Skeletal muscle satellite cell (primary cell): ENCODE measurements around a stretch of chr15.

DNA sequence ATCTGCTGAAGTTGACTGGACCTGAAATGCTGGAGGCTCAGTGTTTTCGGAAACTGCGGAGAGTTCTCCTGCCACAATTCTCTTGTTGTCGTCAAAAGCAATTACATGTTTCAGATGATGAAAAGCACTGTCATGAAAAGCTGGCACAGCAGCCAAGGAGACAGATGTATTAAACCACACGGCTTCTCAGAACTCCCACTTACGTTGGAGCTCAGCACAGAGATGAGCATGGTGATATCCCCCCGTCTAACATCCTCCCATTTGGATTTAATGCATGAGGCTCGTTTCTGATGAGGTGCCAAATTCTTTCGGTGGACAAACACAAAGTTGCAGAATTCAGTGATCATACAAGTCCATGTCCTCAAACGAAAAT is 180.0 kb downstream of the RORA start:
- CAGE, long polyA plus RNA, result no peak

- CAGE, long polyA plus RNA, result no peak
Observed at GRCh38 chr15:61389438-61389722, 160.3 kb upstream of the RORA start.

DNA sequence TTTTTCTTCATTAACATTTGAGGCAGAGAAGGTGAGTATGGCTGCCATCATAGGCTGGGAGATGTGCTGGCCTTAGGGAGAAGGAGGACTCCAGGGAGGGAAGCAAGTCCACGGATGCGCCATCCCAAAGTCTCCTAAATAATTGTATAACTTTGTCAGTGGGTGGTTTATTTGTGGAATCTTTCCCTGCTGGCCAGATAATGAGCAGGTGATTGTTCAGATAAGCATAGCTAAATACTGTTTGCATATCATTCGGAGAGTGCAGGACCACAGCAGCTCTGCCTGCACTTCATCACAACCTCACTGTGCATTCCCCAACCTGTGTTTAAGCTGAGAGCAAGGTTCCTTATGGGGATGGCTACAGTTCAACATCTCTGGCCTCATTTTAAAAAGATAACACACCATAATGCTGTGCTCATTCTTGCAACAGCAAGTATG is 271.8 kb upstream of the RORA start:
- CAGE, long polyA plus RNA, result no peak

DNA sequence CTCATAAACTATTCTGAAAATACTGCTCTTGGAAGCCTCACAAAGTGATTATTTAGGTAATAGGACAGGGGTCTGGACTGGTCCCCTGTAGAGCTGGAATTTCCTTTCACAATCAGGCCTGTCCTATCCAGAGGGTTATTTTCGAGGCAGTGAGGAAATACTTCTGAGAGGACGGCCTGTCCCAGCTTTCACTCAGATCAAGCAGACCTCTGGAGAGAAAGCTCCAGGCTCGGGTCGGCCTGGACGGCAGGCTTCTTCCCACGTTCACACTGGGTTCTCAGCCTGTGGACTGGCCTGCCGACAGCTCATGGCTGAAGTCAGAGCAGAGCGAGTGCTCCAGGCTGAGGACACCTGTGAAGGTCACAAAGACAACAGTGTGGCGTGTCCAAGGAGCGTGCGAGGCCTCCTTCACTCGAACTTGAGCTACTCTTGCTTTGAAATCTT is 405.3 kb downstream of the VPS13C start:
- CAGE, long polyA plus RNA, result no peak

- CAGE, long polyA plus RNA, result no peak
Observed at GRCh38 chr15:62006937-62007692, 53.1 kb downstream of the VPS13C start.

- CAGE, long polyA plus RNA, result no peak
Observed at GRCh38 chr15:62059296-62059599, 999 bp downstream of the VPS13C start.

DNA sequence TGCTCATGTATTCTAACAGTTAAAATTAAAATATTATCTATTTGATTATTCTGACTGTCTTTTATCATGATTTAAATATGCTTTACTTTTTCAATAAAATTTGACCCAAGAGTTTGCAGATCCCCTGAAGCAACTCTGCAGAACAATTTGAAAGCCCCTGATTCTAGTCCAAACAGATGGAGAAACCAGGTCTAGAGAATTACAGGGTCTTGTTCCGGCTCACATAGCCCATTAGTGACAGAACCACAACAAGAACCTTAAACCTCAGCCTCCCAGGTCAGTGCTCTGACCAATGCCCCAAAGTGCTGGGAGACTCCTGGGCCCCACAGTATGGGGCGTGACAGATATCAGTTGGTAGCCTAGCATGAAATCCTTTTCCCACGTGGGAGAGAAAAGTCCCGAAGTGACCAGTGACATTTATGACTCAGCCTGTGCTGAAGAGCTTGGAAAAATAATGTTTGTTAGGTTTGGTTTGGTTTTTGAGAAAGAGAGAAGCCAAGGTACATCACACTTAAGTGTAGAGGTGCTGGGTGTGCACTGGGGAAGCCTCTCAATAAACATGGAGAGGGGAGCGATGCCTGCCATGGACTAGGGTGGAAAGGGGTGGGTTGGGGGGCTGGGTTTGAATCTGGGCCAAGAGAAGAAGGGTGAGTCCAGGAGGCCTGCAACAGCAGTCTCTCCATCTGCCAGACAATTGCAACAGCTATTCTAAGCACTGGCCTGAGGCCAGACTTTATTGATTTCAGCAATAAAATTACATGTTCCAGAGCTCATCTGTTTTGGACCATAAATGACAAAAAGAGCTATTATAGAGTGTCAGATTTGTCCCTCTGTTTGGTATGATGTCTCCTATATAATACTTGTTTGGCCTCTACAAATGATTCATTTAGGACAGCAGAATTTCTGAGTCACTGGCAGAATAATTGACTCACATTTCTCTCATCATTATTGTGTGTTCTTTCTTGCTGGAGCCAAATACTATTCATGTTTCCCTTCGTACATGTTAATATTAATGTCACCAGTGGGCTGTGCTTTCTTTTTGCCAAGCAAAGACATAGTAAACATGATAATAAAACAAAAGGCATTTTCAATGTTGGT is 43.4 kb downstream of the C2CD4A start:
- CAGE, long polyA plus RNA, result no peak

GRCh38 chr15:62391614-62392440 is 1.5 kb downstream of the TLN2 start:
- CAGE, long polyA plus RNA, result no peak

DNA sequence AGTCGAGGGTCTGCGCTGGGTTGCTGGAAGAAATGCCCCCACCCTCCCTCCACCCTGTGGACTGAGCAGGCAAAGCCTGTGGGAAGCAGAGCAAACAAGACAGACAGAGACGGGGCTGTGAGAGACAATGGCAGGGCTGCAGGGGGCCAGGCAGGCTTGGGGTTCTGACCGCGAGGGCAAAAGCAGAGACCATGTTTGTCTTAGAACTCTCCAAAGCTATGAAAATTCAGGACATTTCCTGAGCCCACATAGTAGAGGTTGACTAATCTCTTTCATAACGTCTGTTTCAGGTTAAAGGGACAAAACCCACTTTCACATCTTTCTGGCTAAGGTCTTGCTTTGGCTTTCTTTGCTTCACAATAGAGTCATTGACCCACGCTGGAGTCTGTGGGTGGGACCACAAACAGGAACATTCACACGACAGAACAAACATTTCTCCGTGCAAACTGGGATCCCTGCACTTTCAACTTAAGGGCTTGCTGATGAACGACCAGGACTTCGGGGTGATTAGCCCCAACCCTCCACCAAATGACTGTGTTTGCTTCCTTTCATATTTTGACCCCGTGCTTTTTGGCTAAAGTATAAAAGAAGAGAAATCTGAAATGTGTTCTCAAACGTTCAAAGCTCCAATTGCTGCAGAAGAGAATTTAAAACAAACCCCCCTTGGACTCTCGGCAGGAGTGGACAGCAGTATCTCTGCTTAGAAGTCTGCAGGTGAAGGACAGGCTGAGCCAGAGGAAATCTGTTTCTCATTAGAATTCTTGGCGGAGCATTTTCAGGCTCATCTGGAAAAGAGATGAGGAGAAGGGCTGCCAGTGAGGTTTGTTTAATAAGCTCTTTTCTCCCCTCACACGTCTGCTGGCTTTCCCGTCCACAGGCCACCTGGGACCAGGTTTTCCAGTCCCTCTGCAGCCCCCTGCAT is 155.8 kb upstream of the TPM1 start:
- CAGE, long polyA plus RNA, result no peak

DNA sequence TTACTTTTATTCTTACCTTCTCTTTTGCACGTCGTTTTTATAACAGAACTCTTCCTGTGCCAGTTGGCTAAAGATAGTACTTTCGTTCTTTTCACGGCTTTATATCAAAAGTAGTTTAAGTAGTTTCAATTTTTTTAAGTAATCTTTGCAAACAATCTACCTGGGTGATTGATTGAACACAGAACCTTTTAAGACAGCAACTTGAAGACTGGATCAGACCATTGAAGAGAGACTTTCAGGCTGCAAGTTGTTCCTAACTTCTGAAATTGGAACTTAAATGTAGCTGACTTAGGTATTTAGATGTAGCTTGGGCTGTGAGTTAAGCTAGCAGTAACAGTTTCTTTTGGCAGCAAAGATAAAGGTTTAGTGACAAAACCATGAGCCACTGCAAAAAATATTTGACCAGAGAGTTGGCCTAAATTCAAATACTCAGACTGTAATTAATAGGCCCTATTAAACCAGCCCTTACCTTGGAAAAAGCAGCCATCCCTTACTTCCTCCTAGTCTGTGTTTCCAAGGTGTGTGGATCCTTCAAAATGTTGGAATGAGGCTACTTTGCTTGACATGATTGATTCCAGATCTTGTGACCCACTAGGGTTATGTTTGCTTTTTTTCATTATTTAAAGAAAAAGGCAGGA is 8.1 kb downstream of the TPM1 start:
- CAGE, long polyA plus RNA, result no peak

GRCh38 chr15:63075775-63076257 is 33.3 kb downstream of the TPM1 start:
- CAGE, long polyA plus RNA, result no peak

- CAGE, long polyA plus RNA, result no peak
Observed at GRCh38 chr15:63079790-63080295, 37.3 kb downstream of the TPM1 start.

DNA sequence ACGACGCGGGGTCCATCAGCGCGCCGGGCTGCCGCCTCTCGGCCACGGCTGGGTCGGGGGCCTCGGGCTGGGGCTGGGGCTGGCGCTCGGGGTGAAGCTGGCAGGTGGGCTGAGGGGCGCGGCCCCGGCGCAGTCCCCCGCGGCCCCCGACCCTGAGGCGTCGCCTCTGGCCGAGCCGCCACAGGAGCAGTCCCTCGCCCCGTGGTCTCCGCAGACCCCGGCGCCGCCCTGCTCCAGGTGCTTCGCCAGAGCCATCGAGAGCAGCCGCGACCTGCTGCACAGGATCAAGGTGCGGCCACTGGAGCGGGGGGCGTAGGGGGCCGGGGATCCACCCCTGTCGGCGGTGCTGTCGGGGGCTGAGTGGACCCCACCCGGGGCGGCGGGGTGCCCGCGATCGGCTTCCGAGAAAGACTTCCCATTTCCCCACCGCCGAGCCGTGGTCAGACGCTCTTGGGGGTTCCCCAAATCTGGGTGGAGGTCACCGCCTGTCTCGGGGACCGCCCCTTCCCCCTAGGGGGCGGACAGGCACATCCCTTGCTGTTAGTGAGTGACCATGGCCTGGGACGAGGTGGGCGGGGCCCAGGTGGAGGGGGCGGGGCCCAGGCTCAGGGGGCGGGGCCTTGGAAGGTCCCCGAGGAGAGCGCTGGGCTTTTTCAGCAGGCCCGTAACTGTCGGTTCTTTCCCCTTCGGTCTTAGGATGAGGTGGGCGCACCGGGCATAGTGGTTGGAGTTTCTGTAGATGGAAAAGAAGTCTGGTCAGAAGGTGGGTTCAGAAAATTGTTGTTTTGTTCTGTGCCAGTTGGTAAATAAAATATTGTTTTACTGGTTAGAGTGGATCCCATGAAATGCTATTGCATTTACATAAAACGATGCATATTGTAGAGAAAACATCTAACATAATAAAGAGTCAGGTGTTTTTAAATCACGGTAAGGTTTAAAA is 549 bp downstream of the LACTB start:
- CAGE, long polyA plus RNA, result no peak

GRCh38 chr15:63196905-63197537 is 7.6 kb downstream of the RAB8B start:
- CAGE, long polyA plus RNA, result no peak

- CAGE, long polyA plus RNA, result no peak
Observed at GRCh38 chr15:63234282-63234868, 43.0 kb upstream of the APH1B start.

DNA sequence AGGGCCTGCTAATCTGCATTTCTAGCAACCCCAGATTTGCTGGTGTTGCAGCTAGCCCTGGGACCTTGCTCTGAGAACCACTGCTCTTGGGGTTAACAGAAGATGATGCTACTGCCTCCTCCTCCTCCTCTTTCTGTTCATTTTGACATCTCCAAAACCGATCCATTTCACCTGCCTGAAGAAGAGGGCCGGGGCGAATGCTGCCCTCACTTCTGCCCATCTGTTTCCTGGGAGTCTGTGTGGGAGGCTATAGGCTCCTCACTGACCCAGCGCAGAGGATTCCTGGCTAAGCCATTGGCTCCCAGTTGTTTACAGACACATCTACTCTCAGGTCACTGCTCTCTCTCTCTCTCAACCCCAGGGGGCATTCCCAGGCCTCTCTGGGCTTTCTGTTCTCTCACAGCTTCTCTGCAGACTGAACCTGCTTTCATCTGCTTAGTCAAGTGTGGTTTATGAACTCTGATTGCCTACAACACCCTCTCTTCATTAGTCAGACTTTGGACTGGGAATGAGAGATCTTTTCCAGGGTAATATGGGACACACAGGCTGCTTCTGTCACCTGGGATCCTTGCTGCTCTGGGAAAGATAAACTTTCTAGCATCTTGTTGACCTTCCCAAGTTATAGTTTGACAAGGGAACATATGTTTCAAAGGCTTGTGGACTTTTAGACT is 30.4 kb upstream of the USP3 start:
- CAGE, long polyA plus RNA, result no peak

- CAGE, long polyA plus RNA, result no peak
Observed at GRCh38 chr15:63490617-63491531, 13.5 kb upstream of the USP3 start.

DNA sequence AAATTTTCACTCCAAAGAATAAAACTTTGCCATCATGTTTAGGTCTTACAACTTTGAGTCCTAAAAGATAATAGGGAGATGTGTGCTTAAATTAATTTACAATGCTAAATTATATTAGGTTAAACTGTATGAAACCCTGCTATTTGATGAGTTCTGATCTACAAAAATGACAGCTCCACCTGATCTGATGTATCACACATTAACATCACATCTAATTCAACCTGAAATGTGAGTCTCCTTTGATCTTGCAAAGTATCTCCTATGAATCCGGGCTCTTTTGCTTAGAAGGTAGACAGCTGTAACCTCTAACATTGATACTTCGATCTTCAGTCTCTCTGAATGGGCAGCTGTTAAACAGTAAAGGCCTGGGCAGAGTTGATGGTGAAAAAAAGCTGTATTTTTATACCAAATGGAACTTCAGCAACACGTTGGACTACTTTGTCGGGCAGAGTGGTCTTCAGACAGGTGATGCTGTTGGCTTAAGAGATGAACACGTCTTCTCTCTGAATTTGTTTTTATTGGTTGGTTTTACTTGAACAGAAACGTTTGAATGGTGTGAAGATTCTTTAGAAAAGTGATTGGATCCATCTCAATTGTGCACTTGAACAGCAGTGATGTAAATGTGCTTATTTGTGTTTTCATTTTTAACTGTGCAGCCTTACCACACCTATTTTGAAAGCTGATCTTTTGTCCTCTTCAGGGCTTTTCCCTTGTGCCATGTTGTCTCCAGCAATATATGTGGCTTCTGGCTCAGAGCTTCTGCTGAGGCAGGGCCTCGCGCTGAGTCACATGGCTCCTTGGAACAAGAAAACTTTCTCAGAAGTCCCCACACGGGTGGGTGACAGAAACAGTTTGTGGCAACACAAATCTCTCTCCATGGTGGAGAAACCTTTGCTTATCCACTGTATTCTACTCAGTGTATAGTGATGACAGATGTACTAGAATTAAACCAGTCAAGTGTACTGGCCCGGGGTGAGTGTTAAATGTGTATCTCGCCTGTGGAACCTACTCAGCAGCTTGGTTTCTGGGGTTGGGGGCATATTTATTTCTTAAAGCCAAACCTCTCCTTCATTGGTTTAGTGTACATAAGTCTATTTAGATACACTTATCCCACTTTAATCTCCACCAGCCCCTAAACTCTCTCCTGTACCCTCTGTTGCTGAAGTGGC is 3.7 kb upstream of the FBXL22 start:
- CAGE, long polyA plus RNA, result no peak

DNA sequence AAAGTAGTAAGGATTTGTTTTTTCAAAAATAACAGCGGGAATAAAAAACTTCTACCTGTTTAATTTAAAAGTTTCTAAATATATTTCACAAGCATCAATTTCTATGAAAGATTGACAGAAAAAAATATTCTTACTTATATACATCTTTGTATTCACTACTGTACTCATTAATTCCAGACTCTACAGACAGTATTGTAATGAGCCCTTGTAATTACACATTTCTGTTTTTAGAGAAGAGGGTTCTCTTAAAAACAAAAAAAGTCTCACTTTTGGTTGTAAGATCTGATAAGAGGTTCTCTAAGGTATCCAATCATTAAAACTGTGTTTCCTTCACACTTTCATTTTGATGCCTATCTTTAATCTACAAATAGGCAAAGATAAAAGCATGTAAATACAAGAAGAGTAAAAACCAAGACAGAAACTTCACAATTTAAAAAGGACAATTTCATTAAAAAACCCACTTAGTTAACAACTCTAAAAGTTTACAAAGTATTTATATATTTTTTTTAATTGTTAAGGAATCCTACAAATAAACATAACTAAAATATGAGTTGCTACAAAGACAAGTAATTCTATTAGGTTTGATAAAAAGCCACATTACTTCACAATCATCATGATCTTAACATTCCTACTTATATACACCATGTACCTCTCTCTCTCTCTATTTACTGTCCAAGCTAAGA is 75.7 kb downstream of the FBXL22 start:
- CAGE, long polyA plus RNA, result no peak

- CAGE, long polyA plus RNA, result no peak
Observed at GRCh38 chr15:63806065-63806882, 27.5 kb downstream of the HERC1 start.